ENCODE measurements around the gene GSTCD.

DNA sequence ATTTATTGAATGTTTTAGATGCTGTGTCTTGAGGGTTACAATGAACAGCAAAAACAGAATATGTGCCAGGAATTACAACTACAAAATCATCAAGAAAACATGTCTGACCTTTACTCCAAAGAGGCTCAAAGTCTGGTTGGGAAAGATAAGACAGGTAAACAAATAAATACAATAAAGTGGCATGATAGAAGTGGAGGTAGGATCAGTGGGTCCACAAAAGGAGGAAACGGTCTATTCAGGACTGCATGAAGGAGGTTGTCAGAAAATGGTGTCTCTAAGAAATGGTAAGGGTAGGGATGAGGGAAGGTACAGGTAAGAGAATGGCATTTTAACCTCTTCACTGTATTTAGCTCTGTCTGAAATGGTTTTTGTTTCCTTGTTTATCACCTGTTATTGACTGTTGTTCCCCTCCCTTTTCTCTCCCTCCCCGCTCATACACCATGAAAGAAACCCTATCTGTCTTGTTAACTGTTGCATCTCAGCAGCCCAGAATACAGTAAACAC, 3.8 kb downstream of the ARHGEF38 start:
- RRBS: no CpG with 5 or more reads among the region's 2 CpGs

GRCh38 chr4:105645714-105646034, 62.8 kb downstream of the INTS12 start:
- RRBS: no CpG with 5 or more reads among the region's 1 CpG

- RRBS: 10% methylated on average over 5 of the region's 58 CpGs
Measured at GRCh38 chr4:105708577-105709388, at the start of gene GSTCD. GSTCD (plus strand) TSS chr4:105708784.

- RRBS: no CpG with 5 or more reads among the region's 9 CpGs
Measured at GRCh38 chr4:105710515-105711069, 2.0 kb downstream of the GSTCD start.

DNA sequence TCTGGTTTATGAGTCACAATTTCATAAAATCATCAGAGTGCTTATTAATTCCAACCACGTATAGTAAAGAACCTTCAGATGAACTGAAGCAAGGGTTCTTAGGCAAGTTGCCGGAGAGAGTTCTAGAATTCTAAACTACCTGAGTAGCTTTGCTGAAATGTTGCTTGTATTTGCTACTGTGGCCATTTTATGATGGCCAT, 14.8 kb downstream of the NPNT start:
- RRBS: no CpG with 5 or more reads among the region's 2 CpGs

- RRBS: no CpG with 5 or more reads among the region's 6 CpGs
Measured at GRCh38 chr4:105970338-105971437, 75.4 kb downstream of the NPNT start.

DNA sequence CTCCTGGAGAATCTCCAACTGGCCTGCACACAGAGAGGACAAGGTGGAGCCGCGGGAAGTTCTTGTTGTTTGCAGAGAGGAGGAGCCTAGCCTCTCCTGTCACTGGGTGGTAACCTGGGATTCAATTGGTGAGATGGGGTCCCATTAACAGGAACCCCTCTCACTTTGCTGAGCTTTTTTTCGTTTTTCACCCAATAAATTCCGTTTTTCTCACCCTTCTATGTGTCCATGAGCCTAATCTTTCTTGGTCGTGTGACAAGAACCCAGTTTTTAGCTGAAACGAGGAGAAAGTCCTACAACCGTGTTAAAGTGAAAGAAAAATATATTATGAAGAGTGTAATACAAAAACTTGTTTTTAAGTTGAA, 13.2 kb downstream of the GIMD1 start:
- RRBS: no CpG with 5 or more reads among the region's 7 CpGs

DNA sequence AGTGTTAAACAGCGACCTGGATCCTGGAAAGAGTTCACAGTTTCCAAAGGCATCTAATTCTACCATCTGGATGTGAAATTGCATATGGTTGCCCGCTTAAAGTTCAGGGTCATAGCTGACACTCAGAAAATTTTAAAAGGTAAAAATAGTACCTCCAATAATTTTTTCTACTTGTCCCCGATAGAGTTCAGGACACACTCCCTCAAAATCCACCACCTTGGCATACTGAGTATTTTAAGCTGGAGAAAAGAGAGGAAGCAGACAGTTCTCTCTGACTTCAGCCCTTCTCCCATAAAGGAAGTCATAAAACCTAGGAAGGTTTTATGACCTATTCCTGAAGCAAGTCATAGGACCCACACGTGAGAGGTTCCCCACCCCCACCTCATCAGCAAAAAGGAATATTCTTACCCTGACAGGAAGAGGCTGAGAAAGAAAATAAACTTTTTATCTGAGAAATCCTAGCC, 270.2 kb downstream of the PAPSS1 start:
- RRBS: no CpG with 5 or more reads among the region's 4 CpGs

DNA sequence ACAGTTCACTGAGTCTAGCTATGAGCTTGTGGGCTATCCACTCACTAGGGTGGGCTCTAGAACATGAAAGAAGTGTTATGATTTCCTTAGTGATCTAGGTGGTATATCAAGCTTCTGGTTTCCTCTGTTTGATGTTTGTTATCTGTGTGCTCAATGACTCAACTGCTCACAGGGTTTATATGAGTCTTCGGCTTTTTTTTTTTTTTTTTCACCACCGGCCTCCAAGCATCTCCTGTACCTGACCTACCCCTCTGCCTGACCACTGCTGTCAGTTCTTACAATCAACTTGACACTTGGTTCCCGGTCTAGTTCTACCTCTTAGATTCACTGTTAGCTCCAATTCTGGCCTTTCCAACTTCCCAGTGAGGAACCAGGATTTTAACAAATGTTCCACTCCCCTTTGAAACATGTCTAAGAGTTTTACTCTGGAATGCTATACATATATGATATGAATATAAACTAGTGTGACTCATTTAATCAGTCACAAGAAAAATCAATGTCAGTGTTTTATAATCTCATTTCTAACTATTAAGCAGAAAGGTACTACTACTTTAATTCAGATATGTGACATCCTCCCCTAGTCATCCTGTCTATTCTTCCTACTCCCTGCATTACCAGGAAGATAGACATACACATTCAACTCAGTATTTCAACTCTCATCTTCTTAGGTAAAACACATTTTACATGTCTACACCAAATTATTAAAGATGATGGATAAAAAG, 102.9 kb downstream of the PAPSS1 start:
- RRBS: 63% methylated on average over 2 of the region's 3 CpGs

GRCh38 chr4:108159765-108160381, 8.9 kb downstream of the LEF1 start:
- RRBS: no CpG with 5 or more reads among the region's 6 CpGs

DNA sequence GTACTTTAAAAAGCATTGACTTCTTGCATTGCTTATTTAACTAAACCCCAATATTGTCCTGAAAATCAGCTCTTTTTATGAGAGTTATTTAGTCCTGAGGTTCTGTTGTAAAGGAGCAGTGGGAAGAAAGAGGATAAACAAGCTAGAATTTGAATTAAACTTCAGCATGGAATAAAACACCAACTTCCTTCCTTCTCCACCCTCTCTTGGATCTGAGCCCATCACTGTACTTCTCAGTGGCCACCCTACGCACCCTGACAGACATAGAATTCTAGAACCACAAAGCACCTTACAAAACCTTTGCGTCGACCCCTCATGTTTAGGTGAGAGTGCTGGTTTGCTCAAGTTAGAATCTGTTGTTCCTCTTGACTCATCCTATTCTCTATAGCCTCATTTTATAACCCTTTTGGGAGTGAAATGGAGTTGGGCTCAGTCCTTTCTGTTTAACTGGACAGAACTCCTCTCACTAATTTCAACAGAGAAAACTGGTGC, 84.6 kb upstream of the RPL34 start:
- RRBS: no CpG with 5 or more reads among the region's 3 CpGs

GRCh38 chr4:109816768-109817578, 1.4 kb downstream of the GAR1 start:
- RRBS: no CpG with 5 or more reads among the region's 2 CpGs

- RRBS: no CpG with 5 or more reads among the region's 12 CpGs
Measured at GRCh38 chr4:109915247-109916272, 2.9 kb downstream of the EGF start.

DNA sequence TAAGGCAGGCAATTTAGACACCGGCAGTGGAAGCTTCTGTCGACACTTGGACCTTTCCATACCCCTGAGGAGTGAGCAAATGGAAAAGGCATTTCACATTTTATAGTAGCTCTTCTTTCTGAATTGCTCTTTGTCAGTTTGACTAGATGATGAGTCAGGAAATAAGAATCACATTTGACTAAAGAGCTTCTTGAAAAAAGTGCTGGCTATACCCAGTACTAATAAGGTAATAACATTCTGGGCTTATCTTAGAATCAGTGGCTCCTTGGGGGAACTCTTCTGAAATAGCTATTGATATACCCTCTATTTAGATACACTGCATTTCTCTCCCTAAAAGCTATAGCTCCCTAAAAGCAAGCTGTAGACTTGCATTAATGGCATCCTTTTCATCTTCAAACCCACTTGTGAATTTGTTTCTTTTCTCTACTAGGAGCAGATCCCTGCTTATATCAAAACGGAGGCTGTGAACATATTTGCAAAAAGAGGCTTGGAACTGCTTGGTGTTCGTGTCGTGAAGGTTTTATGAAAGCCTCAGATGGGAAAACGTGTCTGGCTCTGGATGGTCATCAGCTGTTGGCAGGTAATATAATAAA, 67.8 kb downstream of the EGF start:
- RRBS: no CpG with 5 or more reads among the region's 6 CpGs

DNA sequence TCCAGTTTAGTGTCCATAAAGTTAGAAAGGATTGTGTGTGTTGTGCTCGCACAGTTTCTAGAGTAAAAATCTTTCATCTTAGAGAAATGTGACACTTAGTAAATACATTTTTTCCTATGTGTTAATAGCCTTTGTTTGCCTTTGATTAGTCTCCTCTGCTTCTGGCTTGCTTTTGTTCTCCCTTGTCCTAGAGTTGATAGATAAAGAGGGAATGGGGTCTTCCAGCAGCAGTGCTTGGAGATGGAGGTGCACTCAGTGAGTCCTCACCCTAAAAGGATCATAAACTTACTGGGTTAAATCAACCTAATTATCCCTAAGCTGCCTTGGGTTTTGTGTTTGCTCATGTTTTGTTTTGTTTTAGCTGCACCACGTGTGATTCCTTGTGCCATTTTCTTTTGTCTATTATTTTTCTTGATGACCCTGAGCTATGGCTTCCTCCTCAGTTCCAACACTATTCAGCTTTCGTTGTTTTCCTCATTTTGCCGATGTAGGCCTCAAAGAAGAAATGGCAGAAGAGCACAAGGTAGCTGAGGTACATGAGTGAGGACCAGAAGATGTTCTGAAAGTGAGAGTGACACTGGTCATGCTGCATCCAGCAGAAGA, 138.3 kb downstream of the EGF start:
- RRBS: no CpG with 5 or more reads among the region's 4 CpGs

DNA sequence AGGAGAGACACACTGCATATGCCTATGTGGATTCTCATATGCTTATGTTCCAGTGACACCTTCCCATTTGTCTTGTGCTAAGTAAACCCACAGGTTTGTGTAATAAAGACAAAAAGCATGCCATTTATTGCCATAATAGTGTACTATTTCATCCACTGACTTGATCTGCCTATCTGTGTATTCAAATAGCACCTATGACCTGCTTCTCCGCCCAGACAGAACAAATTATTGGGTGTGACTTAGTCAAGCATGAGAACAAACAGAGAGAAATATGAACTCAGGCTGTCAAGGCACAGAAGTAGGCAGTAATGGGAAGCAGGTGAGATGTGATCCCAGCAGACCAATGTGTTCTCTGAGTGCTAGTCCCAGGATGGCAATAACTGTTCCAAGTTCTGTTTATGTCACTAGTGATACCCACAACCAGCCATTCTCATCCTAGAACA, 25.4 kb downstream of the ELOVL6 start:
- RRBS: no CpG with 5 or more reads among the region's 1 CpG

- RRBS: 4% methylated on average over 22 of the region's 41 CpGs
Measured at GRCh38 chr4:110196587-110196984, 1.8 kb downstream of the ELOVL6 start.

DNA sequence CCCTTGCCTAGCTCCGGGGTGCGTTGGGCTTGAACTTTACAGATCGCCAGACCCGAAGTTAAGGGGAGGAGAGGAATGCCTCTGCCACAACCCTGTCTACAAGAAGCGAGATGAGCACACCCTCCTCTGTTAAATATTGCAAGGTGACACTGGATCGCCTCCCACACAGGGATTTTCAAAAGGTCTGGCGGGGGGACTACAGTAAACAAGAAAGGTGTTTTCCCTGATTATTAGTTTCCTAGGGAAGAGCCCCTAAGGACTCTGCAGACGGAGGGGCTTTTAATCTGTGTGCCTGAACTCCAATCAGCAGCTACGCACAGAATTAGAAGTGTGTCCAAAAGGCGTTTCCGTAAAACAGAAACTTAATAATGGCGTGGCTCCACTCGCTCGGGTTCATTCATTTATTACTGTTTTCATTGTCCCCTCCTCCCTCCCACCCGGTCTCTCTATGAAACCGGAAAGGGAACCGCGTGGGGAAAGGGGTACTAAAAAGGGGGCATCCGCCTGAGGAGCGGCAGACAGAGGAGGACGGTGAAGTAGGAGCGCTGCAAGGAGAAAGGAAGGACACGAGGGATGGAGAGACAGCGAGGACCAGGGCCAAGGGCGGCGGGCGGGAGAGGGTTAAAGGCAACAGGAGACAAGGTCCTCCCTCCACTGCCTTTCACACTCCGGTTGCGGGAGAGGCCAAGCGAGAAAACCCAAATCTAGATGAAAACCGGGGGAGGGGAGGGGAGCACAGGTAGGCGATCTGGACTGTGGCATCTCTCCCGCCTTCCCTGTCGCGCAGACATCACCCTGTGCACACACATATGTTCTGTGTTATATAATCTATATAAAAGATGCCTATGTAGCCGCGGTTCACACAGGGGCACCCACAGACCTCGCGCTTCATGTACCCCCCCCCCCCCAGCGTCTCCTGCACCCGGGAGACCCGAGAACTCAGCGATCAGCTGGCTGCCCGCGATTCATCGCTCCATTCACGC, 944 bp downstream of the ELOVL6 start:
- RRBS: 5% methylated on average over 4 of the region's 47 CpGs

DNA sequence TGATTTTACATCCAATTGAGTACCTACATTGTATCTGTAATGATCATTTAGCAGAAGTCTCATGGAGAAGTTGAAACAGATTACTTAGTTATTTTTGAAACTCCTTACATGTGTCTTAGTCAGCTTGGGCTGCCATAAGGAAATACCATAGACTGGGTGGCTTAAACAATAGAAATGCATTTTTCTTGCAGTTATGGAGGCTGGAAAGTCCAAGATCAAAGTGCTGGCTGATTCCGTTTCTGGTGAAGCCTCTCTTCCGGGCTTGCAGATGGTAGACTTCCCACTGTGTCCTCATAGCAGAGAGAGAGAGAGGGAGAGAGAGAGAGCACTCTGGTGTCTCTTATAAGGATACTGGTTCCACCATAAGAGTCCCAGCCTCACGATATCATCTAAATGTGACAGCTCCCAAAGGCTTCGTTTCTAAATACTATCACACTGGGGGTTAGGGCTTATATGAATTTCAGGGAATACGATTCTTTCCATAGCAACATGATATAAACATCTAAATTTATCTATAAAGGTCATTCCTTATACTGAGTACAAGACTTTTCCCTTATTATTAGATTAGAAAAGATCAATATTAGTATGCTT, 39.7 kb downstream of the ENPEP start:
- RRBS: no CpG with 5 or more reads among the region's 5 CpGs

DNA sequence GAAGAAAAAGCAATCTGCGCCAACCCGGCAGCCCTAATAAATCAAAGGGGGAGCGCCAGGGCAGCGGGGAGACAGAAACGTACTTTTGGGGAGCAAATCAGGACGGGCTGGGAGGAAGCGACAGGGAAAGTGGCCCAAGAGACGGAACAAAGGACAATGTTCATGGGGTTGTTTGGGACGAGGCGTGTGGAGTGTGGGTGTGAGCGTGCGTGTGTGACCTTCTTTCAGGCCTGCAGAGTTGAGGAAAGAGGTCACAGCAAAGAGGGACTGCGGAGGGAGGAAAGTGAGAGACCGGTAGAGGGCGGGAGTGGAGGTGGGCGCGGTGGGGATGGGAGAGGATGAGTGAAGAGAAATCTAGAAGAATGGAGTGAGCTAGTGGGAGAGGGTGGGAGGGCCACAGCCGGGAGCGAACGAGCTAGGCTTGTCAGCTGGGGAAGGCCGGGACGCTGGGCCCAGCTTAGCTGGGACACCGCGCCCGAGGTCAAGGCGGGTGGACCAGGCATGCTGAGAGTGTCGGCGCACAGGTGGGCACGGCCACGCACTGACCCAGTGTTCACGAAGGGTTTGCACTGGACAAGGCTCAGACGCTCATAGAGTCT, 14.6 kb upstream of the PITX2 start:
- RRBS: 63% methylated on average over 5 of the region's 32 CpGs